Breast (tissue), 4 donors: ENCODE data around the genes OR10G8, OR8D2, OR8B8, SPA17, VSIG2 and SLC37A2.

DNA sequence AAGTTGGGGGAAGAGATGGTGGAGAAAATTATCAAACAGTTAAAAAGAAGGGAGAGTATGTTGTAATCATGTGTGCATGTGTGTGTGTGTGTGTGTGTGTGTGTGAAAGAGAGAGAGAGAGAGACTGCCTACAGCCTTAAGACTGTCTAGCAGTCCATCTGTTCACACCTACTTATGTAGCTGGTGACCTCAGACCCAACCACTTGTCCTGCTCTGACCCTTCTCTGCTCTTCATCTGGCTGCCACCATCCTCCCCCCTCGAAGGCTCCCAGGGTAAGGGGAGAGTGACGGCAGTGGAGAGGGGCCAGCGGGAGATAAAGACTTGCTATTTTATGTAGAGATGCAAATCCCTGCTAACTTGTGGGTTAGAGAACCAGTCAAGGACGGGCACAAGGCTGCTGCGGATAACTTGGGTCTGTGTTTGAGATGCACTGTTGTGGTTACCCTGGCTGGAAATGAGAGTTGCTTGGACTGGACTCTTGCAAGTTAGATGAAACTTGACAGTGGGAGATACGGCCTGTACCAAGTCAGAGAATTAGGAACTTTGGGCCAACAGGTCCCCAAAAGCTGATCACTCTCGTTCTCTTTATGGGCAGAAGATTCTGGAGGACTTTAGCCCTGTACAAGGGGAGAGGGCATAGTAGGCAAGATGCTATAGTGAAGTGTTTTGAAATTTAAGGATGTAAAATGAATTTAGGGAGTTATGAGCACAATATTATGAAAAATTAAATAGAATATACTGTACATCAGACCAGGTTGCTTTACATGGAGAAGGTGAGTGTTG, 24.8 kb upstream of the GRAMD1B start:
- PRO-cap, 3 experiments, result no peak in any of the 3 experiments
- RRBS, result no CpG with 5 or more reads among the region's 7 CpGs

DNA sequence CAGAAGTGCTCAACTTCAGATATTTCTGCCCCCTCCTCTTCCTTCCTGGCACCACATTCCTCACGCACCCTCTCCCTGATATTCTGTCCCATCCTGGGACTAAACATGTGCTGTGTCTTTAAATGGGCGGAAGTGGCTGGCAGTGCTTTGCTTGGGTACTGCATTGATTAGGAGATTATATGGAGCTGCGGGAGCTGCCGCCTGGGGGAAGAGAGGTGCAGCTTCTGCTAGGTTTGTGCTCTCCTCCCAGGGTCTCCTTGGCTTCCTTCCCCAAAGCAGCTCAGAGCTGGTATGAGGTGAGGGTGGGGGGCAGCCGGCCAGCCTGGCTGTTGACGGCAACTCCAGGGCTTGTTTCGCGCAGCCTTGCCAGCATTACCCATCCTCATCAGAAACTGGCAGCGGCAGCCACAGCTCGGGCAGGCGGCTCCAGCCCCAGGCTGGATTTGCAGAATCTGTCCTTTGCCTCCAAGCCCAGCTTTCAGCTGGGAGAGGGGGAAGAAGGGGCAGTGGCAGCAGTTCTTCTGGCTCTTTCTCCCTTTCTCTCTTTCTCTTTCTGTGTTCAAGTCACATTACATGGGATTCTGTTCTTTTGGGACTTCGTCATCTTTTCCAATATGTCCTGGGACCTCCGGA, 95.5 kb downstream of the GRAMD1B start:
- PRO-cap, 3 experiments, result no peak in any of the 3 experiments
- RRBS, result no CpG with 5 or more reads among the region's 13 CpGs

- PRO-cap, 3 experiments, result no peak in any of the 3 experiments
- RRBS, result no CpG with 5 or more reads among the region's 7 CpGs
Measured at GRCh38 chr11:123542334-123542772, 112.1 kb downstream of the SCN3B start.

DNA sequence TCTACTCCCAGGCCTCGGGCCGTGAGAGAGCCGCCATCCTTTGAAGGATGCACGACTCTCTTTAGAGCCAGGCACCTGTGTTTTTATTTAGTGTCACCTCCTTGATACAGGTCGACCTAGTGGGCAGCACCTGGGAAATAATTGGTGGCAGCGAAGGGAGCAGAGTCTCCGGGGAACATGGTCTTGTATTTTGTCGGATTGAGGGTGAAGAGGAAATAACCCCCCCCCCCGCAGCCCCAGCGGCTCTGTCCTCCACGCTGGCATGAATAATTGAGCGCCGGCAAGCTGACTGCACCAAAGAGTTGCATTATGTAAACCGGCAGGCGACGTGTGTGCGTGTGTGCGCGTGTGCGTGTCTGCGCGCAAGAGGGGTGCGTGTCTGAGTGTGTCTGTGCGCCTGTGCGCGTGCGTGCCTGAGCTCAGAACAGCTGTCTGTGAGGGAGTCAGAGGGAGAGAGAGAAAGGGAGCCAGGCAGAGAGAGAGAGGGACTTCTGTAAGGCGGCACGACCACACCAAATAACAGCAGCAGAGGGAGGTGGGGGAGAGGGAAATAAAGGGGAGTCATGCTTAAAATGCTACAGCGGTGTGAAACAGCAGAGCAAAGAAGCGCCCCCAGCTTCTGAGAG, 94.5 kb downstream of the SCN3B start:
- PRO-cap, 3 experiments, result peak in 2 of 3 experiments; most common plus-strand start position 422 of the sequence (in 1); most common minus-strand start position 387 of the sequence (in 1)
- RRBS, result 2% methylated on average over 5 of the region's 31 CpGs

DNA sequence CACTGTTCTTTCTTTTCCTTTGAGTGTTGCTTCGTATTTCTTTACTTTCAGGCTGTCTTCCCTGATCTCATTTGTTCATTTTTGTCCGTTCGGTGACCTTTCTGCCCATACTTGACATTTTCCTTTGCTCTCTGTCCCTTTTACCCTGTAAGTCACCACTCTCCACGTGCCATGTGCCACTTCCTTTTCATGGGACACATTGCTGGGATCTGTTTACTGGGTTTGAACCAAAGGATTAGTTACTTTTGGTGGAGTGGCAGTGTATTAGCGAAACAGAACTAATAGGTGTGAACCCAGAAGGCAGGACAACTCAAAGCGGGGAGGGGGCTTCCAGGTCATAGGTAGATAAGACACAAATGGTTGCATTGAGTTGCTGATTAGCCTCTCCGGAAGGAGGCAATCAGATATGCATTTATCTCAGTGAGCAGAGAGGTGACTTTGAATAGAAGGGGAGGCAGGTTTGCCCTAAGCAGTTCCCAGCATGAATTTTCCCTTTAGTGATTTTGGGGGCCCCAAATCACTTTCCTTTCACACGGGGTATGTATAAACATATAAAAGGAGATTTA, 859 bp upstream of the ZNF202 start:
- PRO-cap, 3 experiments, result no peak in any of the 3 experiments
- RRBS, result no CpG with 5 or more reads among the region's 8 CpGs

GRCh38 chr11:123886519-123886959, 1.1 kb upstream of the TMEM225 start:
- PRO-cap, 3 experiments, result no peak in any of the 3 experiments
- RRBS, result no CpG with 5 or more reads among the region's 2 CpGs

GRCh38 chr11:124026495-124026892, at the start of gene OR10G8:
OR10G8 (plus strand) TSS chr11:124026798.
- PRO-cap, 3 experiments, result no peak in any of the 3 experiments
- RRBS, result no CpG with 5 or more reads among the region's 2 CpGs

GRCh38 chr11:124320119-124320370, at the start of gene OR8D2:
OR8D2 (minus strand) TSS chr11:124320197.
- PRO-cap, 3 experiments, result no peak in any of the 3 experiments
- RRBS, result no CpG with 5 or more reads among the region's 1 CpG

GRCh38 chr11:124445433-124445865, at the start of gene OR8B8:
OR8B8 (minus strand) TSS chr11:124445696.
- PRO-cap, 3 experiments, result no peak in any of the 3 experiments
- RRBS, result no CpG with 5 or more reads among the region's 3 CpGs

DNA sequence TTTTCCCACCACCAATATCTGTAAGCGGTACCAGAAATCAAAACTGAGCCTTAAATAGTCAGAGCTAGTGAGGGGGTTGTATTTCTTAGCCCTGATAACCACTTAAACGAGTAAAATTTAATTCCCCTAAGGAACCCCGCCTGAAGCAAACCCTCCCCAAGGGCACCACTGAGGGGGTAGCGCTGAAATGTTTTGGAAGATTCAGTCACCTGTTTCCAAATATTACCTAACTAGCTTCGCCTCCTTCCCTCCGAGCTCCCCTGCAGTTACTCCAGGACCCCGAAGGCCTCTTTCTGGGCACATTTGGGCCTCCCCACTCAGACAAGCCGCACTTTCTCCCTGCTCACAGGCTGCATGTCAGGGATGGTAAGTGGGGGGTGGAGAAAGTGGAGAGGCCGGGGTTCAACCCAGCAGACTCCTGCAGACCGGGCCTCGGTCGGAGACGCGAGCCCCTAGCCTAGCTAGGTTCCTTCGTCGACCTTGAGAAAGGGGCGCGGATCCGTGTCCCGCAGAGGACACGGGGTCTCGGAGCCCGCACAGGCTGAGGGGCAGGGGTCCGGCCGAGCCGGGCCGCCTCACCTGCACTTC, 382 bp downstream of the SIAE start:
- PRO-cap, 3 experiments, result no peak in any of the 3 experiments
- RRBS, result 3% methylated on average over 2 of the region's 27 CpGs

DNA sequence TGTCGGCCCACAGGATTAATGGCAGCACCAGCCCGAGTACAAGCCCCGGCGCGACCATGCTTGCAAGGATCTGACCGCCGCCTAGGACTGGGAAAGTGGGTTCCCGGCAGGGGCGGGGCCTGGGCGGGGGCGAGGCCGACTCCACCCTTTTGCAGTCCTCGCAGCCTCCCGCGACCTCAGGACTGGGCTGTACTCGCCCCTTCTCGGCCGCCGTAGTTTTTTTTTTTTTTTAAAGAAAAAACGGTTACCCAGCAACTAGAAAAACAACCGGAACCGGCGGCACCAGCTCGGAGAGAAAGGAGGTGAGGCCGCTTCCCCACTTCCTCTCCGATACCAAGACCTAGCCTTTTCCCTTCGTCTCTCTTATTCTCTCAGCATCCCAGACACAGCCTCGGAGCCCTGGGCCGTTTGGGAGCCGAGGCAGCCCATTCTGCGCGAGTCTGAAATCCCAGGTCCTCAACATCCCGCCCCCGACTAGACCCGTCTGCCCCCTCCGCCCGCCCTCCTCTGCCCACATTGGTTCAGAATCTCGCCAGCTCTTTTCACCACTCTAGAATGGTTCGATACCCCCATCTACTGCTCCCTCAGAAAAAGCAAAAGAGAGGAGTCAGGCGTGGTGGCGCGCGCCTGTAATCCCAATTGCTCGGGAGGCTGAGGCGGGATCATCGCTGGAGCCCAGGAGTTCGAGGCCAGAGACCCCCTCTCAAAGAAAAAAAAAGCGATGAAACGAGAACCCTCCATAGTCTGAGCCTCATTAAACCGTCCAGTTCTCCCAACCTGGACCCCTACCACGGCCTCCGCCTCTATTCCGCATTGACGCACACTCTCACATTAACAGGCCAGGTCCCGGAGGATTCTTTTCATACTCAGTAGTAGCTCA, at the start of gene SPA17:
TSS of gene SPA17 (plus strand) at position 254 of the 880 bp plus-strand sequence.
- PRO-cap, 3 experiments, result peak in 3 of 3 experiments; most common plus-strand start position 285 of the sequence (in 3); most common minus-strand start position 58 of the sequence (in 1)
- RRBS, result 2% methylated on average over 8 of the region's 55 CpGs

DNA sequence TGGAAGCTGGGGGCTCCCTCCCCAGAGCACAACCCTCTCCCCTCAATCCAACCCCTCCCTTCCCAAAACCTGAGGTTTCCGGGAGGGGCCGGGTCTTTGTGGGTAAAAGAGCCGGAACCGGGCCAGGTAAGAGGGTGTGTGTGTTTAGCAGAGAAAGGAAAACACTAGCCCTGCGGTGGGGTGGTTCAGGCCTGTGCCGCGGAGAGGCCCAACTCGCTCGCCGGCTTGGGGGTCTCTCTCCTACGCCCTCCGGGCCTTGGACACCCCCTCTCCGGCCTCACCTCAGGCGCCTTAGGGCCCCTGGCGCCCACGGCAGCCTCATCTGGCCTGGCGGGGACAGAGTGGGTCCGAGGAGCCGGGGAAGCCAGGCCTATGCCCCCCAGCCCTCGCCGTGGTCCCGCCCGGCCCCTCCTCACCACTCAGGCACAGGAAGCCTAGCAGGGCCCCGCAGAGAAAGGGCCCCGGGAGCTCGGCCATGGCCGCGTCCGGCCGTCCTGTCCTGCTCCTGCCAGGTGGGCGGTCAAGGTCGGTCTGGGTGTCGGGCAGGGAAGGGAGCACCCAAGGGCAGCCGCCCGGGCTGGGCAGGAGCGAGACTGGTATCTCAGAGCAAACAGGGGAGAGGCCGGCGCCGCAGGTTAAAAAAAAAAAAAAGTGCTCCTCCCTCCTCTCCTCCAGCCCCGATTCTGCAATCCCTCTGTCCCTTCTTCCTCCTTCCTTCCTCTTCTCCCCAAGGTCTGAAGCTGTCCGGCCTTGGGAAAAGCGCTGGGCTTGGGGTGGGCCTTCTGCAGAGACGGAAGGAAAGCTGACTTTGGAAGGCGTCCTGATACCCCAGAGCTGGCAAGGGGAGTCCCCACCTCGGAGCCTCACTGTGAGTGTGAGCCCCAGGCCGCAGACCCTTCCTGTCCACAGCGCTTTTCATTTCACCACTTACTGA, at the start of gene VSIG2:
TSS of gene VSIG2 (minus strand) at position 595 of the 934 bp plus-strand sequence.
- PRO-cap, 3 experiments, result peak in 3 of 3 experiments; most common plus-strand start position 450 of the sequence (in 2); most common minus-strand start position 595 of the sequence (in 3)
- RRBS, result 20% methylated on average over 27 of the region's 47 CpGs

GRCh38 chr11:125062470-125063521, at the start of gene SLC37A2:
SLC37A2 (plus strand) TSS chr11:125063305.
- PRO-cap, 3 experiments, result peak in 3 of 3 experiments; most common plus-strand start chr11:125063104 (in 3); most common minus-strand start chr11:125062969 (in 2)
- RRBS, result 3% methylated on average over 20 of the region's 67 CpGs

DNA sequence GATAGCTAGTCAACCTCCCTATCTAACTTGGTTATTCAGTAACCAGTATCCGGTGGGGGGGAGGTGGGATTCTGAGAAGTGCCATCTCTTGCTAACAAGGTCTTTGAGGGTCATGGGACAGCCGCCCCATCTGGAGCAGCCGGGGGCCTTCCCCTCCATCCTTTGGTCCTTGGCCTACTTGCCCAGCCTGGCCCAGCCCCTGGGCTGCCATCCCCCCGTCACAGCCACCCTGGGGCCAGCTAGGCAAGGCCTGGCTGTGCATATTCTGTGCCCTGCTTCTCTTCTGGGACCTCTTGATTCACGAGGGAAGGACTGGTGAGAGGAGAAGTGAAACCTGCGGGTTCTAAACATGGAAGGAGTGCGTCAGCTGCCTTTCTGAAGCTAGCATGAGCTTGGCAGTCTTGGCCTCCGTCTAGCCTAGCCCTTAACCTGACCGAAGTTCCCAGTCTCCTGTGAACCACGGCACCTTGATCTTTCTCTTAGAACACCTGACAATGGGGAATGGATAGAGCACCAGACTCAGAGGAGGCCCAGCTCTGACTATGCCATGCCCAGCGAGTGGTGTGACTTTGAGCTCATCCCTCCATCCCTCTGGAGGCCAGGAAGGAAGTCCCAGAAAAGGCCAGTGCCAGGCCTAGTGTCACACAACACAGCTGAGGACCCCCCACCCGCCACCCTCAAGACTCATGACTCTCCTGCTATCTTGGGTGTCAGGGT, 9.4 kb downstream of the SLC37A2 start:
- PRO-cap, 3 experiments, result no peak in any of the 3 experiments
- RRBS, result 83% methylated on average over 3 of the region's 12 CpGs

- PRO-cap, 3 experiments, result no peak in any of the 3 experiments
- RRBS, result no CpG with 5 or more reads among the region's 14 CpGs
Measured at GRCh38 chr11:125168961-125169588, 4.5 kb downstream of the PKNOX2 start.

DNA sequence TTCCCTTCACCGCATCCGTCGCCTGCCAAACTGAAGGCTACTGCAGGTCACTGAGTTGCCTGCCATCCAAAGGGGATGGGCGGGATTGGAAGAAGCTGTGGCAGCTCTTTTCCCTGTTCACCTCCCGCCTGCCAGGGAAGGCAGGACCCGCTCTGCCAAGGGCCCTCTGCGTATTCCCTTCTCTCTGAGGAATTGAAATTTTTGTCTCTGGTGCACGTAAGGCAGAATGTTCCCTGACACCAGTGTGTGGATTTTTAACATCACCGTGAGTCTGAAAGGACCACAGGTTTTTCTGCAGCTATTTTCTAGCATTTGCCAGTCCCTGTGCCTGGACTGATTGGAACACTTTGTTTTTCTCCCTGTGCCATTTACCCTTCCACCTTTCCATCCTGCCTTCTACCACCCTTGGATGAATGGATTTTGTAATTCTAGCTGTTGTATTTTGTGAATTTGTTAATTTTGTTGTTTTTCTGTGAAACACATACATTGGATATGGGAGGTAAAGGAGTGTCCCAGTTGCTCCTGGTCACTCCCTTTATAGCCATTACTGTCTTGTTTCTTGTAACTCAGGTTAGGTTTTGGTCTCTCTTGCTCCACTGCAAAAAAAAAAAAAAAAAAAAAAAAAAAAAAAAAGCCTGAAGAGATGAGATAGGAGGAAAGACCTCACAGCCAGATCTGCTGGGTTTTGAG, 8.9 kb upstream of the STT3A start:
- PRO-cap, 3 experiments, result no peak in any of the 3 experiments
- RRBS, result no CpG with 5 or more reads among the region's 9 CpGs

DNA sequence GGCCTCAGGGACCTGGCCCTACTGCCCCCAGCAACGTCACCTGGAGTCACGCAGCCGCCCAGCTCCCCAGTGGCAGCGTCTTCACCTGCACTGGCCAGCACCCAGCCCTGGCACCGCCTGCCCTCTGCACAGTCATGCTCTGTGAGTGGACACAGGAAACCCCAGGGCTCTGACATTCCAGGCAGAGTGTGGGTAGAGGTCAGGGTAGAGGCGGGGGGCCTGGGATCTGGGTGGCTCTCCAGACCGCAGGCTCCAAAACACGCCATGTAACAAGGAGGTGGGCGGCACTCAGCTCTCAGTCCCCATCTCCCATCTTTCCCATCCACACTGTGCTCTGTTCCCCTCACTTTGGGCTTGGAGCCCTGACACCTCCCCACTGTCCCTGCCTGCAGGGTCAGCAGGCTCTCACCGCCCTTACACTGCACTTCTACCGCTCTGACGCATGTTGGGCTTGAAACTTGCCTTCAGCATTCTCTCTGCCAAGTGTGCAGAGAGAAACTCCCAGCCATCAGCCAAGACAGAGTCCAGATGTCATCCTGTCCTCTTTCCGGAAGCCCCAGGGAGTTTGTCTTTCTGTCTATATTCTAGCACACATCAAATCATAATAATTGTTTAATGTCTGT, 5.3 kb downstream of the VSIG10L2 start:
- PRO-cap, 3 experiments, result peak in 2 of 3 experiments; most common plus-strand start position 490 of the sequence (in 2); most common minus-strand start position 71 of the sequence (in 1)
- RRBS, result no CpG with 5 or more reads among the region's 13 CpGs

DNA sequence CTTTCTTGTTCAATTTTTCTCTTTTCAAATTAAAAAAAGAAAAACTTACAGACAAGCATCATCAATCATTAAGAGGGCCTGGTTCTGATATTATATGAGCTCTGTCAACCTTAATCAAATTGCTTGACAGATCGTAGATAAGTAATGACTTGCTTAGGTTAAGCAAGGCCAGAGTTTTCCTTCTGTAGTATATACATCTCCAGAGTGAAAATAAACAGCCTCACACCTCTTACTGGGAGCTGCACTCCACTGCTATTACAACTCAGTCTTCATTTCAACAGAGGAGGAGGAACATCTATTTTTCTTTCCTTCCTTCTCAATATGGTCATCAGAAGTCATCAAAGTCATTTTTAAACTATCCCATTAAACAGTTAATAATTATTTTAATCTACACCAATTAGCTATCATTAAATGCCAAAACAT, 13.5 kb downstream of the CDON start:
- PRO-cap, 3 experiments, result no peak in any of the 3 experiments
- RRBS, result no CpG with 5 or more reads among the region's 1 CpG

- PRO-cap, 3 experiments, result no peak in any of the 3 experiments
- RRBS, result no CpG with 5 or more reads among the region's 5 CpGs
Measured at GRCh38 chr11:126060616-126061464, 1.8 kb downstream of the CDON start.

GRCh38 chr11:126081856-126082610, 19.4 kb upstream of the CDON start:
- PRO-cap, 3 experiments, result no peak in any of the 3 experiments
- RRBS, result no CpG with 5 or more reads among the region's 11 CpGs